Bronchial epithelial cell (primary cell): ENCODE results near the gene CDC40.

DNA sequence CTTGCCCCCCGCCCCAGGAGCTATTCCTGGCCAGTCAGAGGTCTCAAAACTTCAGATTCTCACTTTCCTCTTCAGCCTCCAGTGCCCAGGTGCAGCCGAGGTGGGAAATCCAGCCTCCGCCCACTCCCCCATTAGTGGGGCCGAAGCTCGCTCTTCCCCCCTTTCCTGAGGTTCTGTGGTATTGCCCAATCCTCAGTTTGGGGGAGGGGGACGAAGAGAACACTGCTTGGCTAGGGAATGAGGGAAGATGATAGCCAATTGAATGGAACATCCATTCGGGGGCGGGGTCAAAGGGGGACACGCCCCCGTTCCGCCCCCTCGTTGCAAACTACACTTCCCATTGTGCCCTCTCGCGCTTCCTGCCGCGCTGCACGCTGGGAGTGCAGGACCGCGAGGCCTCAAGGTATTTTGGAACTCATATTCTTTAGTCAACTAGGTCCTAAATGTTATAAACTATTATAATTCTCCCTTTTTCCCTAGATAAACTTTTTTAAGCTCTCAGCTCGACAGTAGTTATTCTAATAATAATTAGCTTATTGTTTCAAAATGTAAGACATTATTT, 368 bp upstream of the CDC40 start:
- RRBS, 2 experiments, result no CpG with 5 or more reads among the region's 20 CpGs

DNA sequence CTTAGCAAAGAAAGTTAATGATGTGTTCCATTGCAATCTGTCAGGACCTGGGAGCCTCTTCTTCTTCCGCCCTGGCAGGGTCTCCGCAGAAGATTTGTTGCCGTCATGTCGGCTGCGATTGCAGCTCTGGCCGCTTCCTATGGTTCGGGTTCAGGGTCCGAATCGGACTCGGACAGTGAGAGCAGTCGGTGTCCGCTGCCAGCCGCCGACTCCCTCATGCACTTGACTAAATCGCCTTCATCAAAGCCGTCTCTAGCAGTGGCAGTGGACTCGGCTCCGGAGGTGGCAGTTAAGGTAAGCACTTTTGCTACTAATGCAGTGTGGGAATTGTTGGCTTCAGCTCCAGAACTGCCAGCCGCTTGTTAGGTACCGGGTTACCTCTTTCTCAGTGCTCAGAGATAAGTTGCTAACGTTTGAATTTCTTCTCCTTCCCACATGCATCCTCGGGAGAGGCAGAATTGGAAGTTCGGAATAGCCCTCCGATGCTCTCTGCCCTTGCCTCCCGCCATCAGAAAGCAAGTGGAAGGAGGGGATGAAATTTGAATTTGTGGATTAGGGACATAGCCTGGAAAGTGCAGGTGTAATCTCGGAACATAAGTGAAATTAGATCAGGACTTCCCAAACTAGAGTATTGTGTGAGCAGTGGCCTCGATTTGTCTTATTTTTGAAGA, at the start of gene CDC40:
CDC40 (plus strand) TSS at position 88 of the 671 bp plus-strand sequence.
- RRBS, 2 experiments, result 3% methylated on average over 3 of the region's 27 CpGs

DNA sequence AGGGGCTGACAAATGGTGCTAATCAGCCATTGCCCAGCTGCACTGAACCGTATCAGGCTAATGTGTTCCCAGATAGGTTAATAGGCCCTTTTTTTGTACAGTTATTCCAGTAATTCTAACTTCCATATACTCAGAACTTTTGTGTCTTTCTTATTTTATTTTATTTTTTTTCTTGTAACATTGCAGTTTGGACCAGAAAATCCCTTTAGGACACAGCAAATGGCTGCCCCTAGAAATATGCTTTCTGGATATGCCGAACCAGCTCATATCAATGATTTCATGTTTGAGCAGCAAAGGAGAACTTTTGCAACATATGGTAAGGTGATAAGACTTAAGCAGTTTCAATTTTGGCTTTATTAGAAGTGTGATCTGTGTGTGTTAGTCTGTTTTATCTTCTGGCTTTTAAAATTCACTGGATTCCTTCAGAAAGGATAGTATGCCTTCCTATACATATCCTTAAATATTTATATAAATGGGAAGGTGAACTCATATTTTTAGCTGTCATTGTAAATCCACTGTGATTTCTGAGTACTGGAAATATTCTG, 21.2 kb downstream of the CDC40 start:
- RRBS, 2 experiments, result no CpG with 5 or more reads among the region's 2 CpGs

GRCh38 chr6:110542755-110543183, 66.4 kb upstream of the SLC22A16 start:
- RRBS, 2 experiments, result no CpG with 5 or more reads among the region's 7 CpGs

DNA sequence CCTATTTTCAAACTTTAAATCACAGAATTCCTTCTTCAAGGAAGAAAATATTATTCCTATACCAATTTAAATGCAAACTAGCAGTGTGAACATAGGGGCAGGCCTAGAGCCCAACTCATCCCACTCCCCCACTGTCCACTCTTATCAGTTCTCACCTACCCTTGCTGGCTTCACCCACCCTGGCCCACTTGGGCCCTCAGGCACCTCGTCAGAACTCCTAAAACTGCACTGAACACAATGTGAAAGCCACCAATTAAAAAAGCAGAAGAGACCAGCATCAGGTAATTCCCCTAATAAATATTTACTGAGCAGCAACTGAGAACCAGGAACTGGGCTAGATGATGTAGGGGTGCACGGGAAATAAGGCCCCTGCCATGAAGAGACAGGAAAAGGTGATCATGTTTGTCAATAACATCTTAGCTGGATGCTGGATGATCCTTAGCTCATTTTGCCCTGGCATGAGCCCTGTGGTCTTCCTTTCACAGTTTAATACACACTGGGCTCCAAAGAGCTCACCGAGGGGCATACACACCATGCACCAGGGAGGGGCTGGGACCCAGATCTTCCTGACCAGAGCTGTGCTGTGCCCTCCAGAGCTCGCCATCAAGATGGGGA, 113.4 kb upstream of the SLC22A16 start:
- RRBS, 2 experiments, result no CpG with 5 or more reads among the region's 4 CpGs

DNA sequence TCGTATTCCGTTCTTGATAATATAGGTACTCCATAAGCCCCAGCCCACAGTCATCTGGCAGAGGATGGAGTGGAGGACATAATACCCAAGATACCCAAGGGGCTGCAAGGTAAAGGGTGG, 1.2 kb downstream of the CDK19 start:
- RRBS, 2 experiments, result no CpG with 5 or more reads among the region's 2 CpGs

GRCh38 chr6:110874866-110875513, 405 bp downstream of the AMD1 start:
- RRBS, 2 experiments, result 2% methylated on average over 23 of the region's 55 CpGs

DNA sequence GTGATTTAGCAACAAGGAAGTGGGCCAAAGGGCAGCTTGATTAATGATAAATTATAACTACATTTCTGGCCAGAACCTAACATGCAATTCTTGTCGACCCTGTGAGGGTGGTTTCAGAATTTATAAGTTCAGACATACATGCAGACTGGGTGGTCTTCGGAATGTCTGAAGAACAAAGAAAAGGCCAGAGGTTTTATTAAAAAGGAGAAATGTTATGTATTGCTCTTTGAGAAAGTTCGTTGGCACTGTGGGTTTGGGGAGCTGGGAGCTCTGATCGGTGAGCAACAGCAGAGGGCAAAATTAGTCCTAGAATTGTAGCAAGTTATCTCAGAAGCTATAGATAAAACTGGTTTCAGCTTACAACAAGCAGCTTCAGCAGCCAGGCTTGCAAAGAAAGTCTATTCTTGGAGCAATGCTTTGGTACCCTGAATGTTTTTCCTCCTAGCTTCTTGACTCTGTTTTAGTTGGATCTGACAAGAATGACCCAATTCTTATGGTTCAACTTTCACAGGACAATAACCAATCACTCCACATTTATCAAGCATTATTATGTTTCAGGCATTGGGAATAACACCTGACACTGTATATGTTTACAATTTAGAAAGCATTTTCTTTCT, 50.9 kb downstream of the RPF2 start:
- RRBS, 2 experiments, result no CpG with 5 or more reads among the region's 4 CpGs

- RRBS, 2 experiments, result no CpG with 5 or more reads among the region's 1 CpG
These were observed 44.6 kb downstream of the SLC16A10 start for GRCh38 chr6:111131917-111132257.

DNA sequence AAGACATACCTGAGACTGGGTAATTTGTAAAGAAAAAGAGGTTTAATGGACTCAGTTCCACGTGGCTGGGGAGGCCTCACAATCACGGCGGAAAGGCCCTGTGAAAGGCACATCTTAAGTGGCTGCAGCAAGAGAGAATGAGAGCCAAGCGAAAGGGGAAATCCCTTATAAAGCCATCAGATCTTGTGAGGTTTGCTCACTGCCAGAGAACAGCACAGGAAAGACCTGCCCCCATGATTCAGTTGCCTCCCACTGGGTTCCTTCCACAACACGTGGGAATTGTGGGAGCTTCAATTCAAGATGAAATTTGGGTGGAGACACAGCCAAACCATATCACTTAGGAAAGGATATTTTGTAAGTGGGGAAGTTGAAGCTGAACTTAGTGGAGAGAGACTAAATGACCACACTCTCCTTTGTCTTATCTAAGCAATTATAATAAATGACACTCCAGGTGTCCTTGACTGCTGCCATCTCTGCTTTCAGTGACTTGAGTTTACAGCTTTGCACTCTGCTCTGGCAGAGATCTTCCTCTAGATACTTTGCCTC, 31.9 kb downstream of the MFSD4B start:
- RRBS, 2 experiments, result no CpG with 5 or more reads among the region's 5 CpGs

DNA sequence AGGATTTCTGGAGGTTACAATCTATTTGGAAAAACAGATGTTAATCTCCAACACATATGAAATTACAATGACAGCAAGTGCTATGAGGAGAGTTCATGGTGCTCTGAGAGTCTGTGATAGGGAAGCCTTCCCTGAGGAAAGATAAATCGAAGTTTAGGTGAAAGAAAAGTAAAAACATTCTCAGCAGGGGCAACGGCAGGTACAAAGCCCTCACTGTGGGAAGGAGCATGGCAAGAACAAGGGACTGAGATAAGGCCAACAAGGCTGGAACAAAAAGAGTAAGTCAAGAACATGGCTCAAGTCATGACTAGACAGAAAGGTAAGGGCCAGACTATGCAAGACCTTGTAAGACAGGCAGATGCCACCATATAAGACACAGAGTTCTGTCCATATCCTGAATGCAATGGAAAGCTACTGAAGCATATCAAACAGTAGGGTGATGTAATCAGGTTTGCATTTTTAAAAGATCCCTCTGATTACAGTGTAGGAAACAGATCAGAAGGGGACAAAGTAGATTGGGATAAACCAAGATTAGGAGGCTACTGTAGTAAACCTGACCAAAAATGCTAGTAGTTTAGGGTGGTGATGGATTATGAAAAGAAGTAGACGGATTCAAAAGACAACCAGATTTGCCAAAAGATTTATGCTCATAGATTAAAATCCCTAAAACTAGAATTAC, 5.5 kb downstream of the REV3L start:
- RRBS, 2 experiments, result no CpG with 5 or more reads among the region's 3 CpGs

DNA sequence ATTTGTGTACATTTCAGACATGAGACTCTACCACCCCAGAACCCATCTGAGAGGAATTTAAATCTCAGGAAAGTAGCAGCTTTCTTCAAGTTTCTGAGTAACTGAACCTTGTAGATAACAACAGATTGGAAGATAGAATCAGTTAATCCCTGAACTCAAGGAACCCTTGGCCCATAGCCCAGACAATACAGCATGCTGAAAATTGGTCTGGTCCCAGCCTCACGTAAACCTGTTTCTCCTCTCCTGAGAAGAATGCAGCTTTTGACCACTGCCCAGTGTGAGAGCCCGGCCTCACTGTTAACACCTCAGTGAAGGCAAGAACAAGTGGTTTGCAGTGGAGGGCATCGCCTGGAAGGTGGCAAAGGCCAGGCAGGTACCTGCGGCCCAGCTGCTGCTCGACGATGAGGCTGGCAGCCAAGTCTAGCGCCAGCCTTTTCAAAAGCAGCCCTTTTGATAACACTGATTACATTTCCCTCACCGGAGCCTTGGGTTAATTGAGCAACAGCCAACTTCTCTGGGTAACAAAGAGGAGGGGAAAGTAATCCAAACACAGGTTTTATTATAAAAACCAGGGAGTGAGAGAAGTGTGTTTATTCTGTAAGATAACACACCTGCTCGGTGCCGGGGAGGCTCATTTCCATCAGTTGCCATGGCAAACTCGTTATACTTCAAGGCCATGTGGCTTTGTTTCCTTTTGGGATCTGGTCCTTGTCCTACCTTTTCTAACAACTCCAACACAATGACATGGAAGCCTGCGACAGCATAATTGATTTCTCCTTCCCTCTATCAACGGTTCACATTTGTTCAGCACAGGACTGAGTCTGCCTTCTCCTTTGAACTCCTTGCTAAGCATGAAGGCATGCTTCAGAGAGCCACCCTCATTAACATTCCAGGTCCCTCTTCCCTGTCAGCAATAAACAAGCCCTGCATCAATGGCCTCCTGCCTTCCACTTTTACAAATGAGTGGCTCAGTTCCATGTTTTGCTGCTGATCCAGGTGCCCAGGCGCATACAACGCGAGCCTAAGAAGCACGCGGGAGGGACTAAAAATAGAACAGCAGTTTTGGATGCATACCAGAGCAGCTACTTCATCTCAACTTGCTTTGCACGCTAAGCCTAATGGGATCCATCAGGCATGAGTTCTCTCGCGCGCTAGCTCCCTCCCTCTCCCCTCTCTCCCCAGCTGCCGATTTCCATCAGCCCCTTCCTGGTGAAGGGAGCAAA, 53.8 kb downstream of the TRAF3IP2 start:
- RRBS, 2 experiments, result no CpG with 5 or more reads among the region's 23 CpGs

- RRBS, 2 experiments, result no CpG with 5 or more reads among the region's 3 CpGs
These were observed 31.3 kb downstream of the TRAF3IP2 start for GRCh38 chr6:111574256-111574983.

- RRBS, 2 experiments, result no CpG with 5 or more reads among the region's 6 CpGs
These were observed 68.7 kb upstream of the TRAF3IP2 start for GRCh38 chr6:111674271-111674851.

DNA sequence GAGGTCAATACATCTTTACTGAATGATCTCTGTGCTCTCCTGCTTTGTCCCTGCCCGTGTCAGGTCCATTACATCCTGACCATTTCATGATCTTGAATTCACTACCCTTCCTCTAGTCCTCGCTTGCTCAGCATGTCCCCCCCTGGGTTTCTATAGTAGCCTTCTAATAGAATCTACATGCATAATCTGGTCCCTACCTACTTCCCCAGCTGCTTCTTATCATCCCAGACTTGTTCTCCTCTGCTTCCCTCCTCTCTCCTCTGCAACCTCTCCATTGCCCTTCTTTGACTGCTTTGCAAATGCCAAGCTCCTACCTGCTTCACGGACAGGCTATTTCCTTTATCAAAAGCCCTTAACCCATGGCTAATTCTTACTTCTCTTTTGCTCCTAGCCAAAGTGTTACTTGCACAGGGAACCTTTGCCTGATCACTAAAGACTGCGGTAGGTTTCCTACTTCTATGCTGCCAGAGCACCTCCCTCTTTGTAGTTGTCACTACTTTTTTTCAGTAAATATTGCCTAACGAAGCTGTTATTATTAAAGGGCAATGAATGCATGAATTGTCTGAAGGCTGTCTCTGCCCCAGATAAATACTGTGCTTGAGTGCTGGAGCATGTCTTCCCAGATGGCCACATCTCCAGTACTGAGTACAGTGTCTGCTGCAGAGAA, 73.3 kb upstream of the TRAF3IP2 start:
- RRBS, 2 experiments, result no CpG with 5 or more reads among the region's 5 CpGs

DNA sequence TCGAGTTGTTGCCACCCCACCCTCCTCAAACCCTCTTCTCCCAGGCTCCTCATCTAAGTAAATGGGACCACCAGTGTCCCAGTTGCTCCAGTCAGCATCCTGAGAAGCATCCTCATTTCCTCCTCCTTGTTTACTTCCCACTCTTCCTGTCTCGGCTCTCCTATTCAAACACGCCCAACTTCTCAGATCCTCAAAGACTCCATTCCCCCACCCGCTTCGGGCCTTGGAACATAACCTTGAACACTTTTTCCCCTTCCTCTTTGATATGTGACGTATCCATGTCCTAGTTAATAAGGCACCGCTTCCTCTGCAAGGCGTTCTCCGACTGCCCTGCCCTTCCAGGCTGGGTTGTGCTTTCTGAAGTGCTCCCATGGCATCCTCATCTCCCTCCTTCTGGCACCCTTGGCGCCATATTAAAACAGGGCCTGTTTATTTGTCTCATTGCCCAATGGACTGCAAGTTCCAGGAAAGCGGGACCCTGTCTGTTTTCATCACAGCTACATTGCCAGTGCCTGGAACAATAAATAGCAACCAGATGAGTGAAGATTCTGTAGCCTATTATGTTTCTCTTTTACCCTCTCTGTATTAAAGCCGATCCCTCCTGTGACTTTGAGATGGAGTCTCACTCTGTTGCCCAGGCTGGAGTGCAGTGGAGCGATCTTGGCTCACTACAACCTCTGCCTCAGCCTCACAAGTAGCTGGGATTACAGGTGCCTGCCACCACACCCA, 115.3 kb upstream of the TRAF3IP2 start:
- RRBS, 2 experiments, result no CpG with 5 or more reads among the region's 13 CpGs

GRCh38 chr6:111758956-111760043, 114.0 kb downstream of the FYN start:
- RRBS, 2 experiments, result no CpG with 5 or more reads among the region's 18 CpGs

DNA sequence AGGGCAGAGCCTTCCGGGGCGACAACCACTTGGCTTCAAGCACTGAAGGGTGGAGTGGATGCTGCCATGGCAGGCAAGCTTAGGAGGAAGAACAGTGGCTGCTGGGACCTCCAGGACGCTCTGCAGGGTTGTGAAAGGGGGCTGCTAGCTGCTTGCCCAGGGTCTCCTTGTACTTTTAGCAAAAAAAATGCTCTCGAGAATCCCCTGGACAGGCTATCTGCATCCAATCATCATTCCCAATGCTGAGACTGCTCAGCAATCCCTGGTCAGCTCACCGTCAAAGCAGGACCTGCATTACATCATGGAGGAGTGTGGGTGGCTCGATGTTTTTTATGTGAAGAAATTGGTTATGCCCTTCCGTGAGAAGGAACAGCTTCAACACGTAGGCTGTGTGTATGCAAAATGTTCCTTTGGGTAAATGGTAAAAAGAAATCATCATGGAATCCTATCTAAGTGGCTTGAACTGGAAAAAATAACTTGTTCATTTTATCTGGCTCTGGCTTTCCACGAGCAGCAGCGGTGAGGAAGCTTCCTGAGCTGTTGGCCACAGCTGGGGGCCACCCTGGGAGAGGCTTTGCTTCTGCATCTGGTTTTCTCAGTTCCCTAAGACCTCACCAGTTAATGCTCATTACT, 111.5 kb downstream of the FYN start:
- RRBS, 2 experiments, result no CpG with 5 or more reads among the region's 10 CpGs

- RRBS, 2 experiments, result no CpG with 5 or more reads among the region's 6 CpGs
These were observed 99.3 kb downstream of the FYN start for GRCh38 chr6:111773793-111774515.